Kidney epithelial cell (primary cell): ENCODE measurements around a stretch of chr18.

DNA sequence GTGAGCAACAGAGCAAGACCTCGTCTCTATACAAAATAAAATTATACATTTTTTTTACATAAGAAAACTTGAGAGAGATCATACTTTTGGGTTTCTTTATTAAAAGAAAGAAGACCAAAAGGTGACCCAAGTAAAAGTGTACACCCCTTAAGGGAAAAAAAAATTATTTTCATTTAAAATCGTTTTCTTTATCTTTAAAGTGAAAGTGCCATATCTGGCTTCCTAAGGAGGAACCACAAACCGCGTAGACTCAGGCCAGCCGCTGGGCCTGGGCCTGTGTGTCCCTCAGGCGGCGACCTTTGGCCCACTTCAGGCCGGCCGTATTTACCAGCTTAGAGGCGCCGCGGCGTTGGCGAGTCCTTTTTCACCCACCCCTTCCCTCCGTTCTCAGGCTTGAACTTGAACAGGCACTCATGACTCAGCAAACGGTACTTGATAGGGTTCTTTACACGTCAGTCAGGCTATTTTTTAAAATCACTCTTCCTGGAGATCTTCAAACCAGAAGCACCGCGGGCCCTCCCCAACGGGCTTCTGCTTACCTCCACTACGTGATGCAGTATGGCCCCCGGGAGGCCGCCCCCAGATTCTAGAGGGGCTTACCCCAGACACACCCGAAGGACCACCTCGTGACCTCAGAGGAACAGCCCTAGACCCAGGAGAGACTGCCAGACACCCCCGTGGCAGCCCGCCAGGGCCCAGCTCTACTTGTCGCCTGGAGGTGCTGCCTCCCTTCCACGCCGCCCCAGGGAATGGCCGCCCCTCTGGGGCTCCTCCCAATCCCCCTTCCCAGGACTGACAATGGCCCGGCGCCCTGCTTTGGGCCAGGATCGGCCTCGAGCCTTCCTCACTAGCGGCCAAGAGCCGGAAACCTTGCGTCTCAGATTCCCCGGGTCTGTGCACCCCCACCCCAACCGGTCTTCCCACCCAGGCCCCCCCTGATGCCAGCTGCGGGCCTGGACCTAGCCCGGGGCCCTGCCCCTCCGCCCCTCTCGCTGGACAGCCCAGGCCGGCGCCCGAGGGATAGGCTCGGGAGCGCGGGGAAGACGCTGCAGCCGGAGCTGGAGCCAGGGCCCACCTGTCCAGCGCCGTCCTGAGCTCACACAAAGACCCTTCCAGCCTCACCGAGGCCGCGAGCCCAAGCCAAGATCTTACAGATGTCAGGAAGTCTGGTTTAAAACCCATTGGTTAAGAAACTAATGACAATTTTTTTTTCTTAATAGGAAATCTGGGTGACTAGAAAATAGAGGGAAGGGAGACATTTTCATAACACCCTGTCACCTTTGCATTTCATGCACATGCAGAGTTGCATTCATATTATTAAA, 33.8 kb upstream of the IMPA2 start:
- RAMPAGE, long total RNA, result no peak
- RRBS, result 30% methylated on average over 17 of the region's 57 CpGs

GRCh38 chr18:11983045-11983332, 1.7 kb downstream of the IMPA2 start:
- RAMPAGE, long total RNA, result no peak
- RRBS, result no CpG with 5 or more reads among the region's 4 CpGs

- RAMPAGE, long total RNA, result no peak
- RRBS, result no CpG with 5 or more reads among the region's 10 CpGs
Observed at GRCh38 chr18:11989149-11989696, 7.9 kb downstream of the IMPA2 start.

DNA sequence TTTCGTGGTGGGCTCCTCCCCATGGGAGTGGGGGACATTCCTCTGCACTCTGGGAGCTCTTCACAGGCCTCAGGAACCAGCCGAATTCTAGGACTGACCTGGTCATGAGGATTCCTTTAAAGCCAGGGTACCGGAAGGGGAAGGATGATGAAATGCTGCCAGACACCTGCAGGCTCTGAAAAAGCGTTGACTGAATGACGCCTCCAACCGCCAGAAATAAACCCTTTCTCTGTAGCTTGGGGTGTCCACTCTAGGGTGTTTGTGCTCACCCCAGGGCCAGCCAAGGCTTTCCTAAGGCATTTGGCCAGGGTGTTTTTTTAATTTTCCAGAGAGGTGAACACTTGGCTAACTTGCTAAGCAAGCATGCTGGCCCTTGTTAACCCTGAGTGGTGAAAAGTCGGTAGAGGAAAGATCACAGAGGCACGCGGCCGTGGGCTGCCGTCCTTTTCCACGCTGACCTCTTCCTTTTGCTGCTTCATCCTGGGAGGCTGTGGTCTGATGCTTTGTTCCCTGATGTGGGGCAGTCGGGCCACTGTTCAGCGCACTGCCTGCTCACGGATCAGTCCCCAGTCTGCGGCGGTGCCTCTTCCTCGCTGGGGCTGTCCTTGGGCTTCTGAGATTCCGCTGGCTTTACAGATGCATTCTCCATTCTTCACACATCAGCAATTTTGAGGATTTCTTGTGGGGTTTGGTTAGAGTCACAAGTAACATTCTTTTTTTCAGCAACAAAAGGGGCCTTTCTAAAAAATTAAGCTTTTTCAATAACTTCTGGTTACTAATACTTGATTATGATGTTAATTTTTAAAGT, 32.1 kb downstream of the IMPA2 start:
- RAMPAGE, long total RNA, result no peak
- RRBS, result no CpG with 5 or more reads among the region's 19 CpGs

DNA sequence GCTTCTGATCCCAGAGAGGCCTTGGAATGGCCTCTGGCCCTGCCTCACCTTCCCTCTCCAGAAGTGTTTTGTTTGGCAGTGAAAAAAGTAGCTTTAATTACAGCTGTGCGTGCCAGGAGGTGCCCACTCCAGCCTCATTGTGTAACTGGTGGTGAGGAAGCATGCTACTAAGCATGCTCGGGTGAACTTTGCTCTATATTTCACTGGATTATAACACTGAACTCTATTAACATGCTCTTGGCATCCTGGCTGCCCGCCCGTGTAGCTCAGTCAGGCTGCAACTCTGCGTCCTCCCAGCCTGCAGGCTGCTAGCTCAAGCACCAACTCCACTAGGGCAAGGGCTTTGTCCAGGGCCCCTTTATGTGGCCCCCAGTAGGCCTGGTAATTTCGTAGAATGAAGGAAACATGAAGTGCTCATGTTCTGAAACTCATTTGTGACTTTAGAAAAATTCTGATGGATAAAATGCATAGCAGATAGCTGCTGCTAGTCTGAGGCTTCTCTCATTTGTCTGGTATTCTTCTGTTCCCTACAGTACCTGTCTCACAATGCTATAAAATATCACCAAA, 34.4 kb downstream of the IMPA2 start:
- RAMPAGE, long total RNA, result no peak
- RRBS, result no CpG with 5 or more reads among the region's 6 CpGs

- RAMPAGE, long total RNA, result no peak
- RRBS, result no CpG with 5 or more reads among the region's 14 CpGs
Observed at GRCh38 chr18:12059410-12060200, 34.0 kb upstream of the ANKRD62 start.

DNA sequence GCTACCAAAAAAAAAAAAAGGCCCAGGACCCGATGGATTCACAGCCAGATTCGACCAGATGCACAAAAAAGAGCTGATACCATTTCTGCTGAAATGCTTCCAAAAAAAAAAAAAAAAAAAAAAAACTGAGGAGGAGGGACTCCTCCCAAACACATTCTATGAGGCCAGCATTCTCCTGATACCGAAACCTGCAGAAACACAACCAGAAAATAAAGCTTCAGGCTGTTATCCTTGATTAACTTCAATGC, 58.4 kb downstream of the ANKRD62 start:
- RAMPAGE, long total RNA, result no peak
- RRBS, result no CpG with 5 or more reads among the region's 3 CpGs

DNA sequence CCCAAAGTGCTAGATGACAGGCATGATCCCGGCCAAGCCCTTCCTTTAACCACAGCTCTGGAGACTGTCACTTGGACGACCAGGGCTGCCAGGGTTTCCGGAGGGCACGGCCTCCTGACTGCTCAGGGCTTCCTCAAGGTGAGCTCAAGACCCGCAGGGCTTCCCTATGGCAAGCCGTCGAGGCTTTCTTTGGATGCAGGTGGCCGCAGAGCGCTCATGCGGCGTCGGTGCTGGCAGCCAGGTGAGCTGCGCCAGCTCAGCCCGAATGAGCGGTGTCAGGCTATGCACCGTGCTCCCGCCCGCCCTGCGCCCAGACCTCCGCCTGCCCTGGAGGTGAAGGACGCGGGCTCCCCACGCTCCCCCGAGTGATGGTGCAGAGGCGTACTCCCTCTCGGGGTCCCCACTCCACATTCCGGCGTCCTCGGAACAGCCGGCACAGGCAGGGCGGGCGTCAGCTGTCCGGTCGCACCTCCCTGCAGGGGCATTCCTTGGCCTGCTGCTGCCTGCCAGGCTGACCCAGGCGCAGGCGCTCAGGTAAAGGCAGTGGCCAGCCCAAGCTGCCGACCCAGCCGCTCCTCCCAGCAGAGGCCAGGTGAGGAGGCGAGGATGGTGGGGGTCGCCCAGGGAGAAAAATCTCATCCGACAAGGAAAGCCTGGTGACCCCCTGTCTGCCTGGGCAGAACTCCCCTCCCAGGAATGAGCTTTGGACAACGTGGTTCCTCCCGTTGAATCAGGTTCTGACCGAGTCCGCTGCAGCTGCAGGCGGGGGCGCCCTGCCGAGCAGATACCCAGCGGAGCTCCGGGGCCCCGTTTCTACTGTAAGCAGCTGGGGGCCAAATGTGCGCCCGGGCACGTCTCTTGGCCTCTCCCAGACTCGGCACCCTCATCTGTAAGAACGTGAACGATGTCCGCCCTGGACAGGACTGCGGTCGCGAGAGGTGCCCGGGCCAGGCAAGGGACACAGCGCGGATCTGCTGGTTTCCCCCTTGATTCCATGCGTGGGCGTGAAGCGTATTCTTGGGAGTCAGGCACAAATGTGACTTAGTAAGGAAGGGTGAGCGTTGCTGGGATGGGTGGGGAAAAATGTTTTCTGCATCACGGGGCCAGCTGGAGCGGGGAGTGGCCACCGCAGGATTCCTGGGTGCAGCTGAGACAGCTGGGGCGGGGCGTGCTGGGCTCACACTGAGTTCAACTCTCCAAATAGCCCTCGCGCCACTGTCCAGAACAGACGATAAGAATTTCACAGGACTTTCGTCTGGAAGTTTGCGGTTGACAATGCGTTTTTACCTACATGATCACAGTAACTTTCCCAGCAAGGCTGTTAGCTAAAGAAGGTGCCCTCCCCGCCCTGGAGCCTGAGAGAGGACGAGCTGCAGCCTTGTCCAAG, 20.4 kb upstream of the TUBB6 start:
- RAMPAGE, long total RNA, result no peak
- RRBS, result 14% methylated on average over 14 of the region's 81 CpGs

DNA sequence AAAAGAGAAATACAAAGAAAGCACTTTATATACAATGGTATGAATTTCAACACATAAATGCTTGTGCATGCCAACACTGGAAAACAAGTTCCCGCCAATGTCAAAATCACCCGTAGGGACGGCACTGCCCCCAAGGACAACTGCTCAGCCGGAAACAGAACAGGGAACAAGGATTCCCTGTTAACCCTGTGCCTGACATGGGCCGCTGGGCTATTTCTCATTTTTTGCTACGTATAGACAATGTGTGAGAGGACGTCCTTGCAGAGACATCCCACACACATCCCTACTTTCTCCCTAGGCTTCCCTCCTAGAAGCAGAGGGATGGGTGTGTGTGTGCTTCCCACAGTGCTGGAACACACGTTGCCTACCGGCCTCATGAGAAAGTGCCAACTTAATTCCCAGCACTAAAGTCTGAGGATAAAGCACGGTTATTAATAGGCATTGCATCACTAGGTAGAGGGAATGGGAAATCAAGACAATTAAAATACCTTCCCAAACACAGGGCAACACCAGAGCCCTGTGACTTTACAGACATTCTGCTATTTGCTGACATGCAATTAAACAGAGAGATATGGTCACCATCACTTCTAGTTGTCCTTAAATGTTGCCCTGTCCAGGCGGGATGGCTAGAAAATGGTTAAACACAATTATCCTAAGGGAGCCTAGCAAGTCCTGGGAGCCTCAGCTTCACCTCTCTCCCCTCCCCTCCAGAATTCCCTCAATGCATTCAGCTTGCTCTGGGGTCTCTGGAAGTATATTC, 14.3 kb downstream of the AFG3L2 start:
- RAMPAGE, long total RNA, result no peak
- RRBS, result no CpG with 5 or more reads among the region's 11 CpGs

GRCh38 chr18:12375976-12376500, 989 bp downstream of the AFG3L2 start:
- RAMPAGE, long total RNA, result no peak
- RRBS, result 3% methylated on average over 5 of the region's 22 CpGs

- RAMPAGE, long total RNA, result no peak
- RRBS, result no CpG with 5 or more reads among the region's 3 CpGs
Observed at GRCh38 chr18:12479563-12480181, 71.9 kb downstream of the PRELID3A start.

DNA sequence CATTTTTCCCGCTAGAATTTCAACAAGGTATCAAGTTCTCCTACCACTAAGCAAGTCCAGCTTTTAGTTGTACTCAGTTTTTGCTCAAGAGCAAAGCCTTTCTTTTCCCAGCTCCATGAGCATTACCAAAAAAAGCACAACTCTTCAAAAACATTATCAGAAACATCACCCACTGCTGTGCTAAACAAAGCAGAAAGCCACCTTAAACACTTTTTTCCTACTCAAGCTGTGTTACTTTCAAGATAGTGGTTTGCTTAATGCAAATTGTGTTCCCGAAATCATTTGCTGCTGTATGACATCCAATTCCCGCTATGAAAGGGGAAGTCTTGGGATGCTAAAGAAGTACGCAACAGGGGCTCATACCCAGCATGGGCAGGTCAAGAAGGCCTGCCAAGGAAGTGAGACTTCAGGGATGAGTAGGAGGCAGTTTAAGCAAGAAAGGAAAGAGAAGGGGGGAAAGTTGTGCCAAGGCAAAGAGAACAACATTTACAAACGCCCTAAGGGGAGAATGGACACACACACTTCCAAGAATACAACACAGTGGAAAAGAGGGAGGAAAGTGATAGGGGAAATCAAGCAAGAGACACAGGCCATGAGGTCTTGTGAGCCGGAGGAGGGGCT, 4.2 kb downstream of the PTPN2 start:
- RAMPAGE, long total RNA, result no peak
- RRBS, result no CpG with 5 or more reads among the region's 6 CpGs

DNA sequence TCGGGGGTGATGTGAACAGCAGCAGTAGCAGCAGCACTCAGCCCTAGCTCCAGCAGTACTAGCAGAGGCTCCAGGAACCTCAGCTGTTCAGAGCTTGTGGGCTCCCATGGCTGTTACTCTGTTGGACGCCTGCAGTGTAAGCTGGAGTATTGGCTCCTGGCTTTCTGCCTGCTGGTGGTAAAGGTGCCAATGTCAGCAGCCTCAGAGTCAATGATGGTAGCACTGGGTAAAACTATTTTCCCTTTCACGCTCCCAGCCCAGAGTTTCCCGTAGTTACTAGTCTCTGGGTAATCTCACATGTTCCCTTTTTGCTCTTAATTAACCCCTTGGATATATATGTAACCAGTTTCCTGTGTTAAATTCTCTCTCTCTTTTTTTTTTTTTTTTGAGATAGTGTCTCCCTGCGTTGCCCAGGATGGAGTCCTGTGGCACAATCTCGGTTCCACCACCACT, 3.0 kb upstream of the SEH1L start:
- RAMPAGE, long total RNA, result no peak
- RRBS, result no CpG with 5 or more reads among the region's 6 CpGs

- RAMPAGE, long total RNA, result no peak
- RRBS, result 2% methylated on average over 40 of the region's 54 CpGs
Observed at GRCh38 chr18:13136537-13137083, 82.0 kb upstream of the LDLRAD4 start.

GRCh38 chr18:13399973-13400474, 181.5 kb downstream of the LDLRAD4 start:
- RAMPAGE, long total RNA, result no peak
- RRBS, result no CpG with 5 or more reads among the region's 10 CpGs

GRCh38 chr18:13425578-13426145, 207.1 kb downstream of the LDLRAD4 start:
- RAMPAGE, long total RNA, result no peak
- RRBS, result no CpG with 5 or more reads among the region's 15 CpGs

- RAMPAGE, long total RNA, result no peak
- RRBS, result no CpG with 5 or more reads among the region's 7 CpGs
Observed at GRCh38 chr18:13513018-13513610, 213.2 kb downstream of the FAM210A start.

GRCh38 chr18:13520196-13520646, 206.1 kb downstream of the FAM210A start:
- RAMPAGE, long total RNA, result no peak
- RRBS, result no CpG with 5 or more reads among the region's 8 CpGs

DNA sequence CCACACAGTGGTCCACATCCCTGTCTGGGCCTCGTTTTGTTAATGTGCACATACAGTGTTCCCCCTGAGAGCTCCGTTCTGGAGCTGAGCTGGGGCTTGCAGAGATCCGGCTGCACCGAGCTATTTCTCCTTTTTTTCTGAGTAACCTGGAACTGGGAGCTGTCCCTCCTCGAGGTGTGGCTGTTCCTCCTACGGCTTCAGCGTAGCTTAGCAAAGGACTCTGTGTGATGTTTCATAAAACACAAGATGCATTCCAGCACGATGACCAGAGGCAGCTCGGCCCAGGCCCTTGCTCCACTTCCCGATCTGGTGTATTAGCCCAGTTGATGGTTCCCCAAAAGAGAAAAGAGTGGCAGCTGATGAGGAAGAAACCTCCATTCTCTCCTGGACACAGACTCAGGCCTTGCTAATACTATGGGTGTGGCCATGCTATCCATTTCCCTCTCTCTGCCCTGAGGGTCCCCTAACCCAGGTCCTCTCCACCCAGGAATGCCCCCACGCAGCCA, 103.0 kb downstream of the FAM210A start:
- RAMPAGE, long total RNA, result no peak
- RRBS, result no CpG with 5 or more reads among the region's 11 CpGs

- RAMPAGE, long total RNA, result no peak
- RRBS, result no CpG with 5 or more reads among the region's 5 CpGs
Observed at GRCh38 chr18:13736842-13737287, 10.4 kb downstream of the RNMT start.